Mesenchymal stem cell of adipose (primary cell): Measurements from ENCODE around the gene CYCS.

GRCh38 chr7:24576016-24576559 is 2.8 kb downstream of the PALS2 start:
- CAGE, long polyA plus RNA: no peak

GRCh38 chr7:24719352-24719512 is 38.0 kb downstream of the GSDME start:
- CAGE, long polyA plus RNA: no peak

DNA sequence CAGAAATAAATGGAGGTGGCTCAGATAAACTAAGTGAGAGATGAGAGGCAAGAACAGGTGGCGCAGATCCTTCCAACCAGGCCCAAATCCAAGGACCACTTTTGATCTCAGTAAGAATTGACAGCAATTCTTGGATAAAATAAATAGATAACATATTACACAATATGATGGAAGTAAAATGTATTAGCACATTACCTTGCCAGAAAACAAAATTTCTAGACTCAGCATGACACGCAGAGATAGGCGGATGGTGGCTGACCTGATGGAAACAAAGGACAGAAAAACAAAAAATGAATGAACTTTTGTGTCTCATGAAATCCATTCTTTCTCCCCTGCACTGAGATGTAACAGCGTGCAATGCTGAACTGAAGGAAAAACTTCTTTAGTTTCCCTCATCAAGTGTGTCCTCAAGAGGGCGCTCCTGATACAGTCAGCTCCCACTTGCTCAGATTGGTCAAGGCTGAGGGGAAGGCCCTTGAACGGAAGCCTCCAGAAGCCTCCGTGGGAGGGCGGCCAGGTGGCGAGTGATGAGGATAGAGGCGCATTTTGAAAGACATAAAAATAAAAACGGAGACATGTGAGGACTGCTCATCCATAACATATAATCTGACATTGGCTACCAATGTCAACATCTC is 62.8 kb upstream of the GSDME start:
- CAGE, long polyA plus RNA: no peak

DNA sequence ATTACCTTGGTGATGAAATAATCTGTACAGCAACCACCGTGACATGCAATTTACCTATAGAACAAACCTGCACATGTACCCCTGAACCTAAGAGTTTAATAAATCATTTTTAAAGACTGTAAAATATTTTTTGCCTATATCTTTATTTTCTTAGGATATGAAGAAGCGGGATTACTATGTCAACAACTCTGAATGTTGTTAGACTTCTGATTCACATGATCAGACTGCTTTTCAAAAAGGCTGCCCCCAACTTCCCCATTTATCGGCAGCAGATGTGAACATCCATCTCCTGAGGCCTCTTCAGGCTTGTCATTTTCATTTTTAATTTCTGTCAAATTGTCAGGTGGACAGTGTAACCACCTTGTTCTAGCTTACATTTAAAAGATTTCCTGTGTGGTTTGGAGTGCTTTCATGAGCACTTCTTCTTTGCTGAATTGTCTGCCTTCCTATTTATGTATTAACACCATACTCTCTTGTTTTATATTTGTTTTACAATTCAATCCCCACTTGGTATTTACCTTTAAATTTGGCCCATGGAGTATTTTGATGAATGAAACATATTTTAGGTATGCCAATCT is 78.8 kb upstream of the GSDME start:
- CAGE, long polyA plus RNA: no peak

- CAGE, long polyA plus RNA: no peak
Measured at GRCh38 chr7:24877783-24878448, 102.1 kb downstream of the OSBPL3 start.

GRCh38 chr7:24922976-24923924 is 56.7 kb downstream of the OSBPL3 start:
- CAGE, long polyA plus RNA: no peak

DNA sequence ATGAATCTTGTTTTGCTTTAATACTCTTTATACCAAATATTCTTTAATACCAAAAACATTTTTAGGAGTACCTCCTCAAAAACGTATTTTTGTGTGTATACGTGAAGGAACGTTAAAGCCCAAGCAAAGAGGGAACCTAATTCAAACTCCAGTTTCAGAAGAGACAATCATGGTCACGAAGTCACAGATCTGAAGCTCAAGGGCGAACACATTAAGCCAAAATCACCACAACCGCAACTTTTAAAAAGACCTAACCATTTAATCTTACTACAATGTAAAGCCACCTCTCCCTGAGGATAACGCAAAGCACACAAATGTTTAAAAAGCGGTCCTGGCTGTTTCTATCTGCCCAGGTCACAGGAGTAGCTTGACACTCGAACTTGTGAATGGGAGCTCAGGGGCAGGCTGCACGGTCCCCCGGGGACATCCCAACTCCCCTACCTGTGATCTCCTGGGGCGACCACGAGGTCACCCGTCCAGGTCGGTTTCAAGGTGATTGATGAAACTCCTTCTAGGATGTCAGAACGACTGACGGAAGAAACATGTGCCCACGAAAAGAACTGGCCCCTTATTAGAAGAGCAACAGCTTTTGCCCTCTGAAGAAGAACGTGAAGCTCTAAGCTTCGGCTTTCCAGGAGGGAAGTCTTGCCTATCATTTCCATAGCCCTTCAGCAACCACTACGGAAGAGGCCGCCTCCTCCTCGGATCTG is 656 bp downstream of the CYCS start:
- CAGE, long polyA plus RNA: no peak

DNA sequence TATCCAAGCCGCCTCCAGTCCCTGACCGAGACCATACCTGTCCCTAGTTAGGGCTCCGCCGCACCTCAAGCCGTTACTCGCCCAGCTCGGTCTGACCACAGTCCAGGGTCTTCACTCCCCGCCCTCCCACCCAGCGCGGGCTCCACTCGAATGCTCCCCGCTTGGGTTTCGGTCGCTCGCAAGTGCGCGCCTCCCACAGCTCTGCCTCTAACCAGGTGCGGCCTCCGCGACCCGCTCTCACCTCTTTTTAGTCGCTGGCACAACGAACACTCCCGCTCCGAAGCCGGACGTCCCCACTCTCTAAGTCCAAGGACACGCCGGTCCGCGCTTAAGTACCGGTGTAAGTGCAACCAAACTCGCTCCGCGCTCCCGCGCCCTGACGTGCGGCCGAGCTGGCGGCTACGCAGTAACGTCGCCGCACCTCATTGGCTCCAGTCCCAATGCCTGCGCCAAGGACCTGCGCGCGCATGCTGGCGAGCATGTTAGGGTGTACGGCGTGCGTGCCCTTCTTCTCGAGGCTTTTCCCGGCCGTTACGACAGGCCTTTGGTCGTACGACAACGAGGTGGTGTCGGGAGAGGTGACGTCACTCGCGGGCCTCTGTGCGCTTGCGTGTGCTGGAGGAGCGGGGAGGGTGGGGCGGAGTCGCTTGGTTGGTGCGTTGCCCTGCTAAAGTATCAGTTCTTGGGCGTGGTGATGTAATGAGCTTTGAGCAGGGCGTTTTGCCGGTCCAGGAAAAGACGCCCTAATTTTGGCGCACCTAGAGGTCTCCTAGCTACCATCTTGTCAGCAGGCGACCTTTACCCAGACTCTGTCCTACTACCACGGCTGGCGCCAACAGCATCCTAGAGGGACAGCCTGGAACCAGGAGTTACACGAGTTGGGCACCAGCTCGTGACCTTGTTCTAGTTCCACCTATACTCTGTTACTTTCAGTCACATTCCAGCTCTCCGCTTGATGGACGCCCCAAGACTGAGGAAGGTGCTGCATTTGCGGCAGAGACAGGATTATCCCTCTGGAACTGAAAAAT is at the start of gene CYCS:
CYCS (minus strand) TSS at position 302 of the 1,028 bp plus-strand sequence.
- CAGE, long polyA plus RNA: no peak

DNA sequence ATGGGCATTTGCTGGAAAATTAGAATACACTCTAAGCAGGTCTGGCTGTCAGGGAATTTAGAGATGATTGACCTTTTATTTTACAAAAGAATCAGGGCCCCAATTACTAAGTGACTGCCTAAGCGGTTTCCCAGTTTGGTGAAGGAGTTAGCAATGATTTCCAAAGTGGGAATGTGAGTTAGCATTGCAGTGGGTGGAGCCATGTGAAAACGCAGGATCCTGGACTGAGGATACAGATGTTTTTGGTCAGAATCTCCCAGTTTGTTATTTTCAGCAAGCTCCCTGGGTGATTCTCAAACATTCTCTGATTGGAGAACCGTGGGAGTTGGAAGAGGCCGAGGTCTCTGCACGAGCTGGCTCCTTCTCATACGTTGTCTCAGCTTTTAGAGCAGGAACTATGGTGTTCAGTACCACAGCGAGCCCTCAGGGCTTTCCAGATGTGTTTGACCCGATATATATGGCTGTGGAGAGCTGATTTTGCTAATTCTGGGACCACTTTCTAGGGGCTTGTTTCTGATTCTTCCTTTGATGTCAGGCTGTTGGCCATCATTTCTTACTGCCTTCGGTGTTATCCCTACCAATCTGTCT is 396.5 kb upstream of the NPVF start:
- CAGE, long polyA plus RNA: no peak

DNA sequence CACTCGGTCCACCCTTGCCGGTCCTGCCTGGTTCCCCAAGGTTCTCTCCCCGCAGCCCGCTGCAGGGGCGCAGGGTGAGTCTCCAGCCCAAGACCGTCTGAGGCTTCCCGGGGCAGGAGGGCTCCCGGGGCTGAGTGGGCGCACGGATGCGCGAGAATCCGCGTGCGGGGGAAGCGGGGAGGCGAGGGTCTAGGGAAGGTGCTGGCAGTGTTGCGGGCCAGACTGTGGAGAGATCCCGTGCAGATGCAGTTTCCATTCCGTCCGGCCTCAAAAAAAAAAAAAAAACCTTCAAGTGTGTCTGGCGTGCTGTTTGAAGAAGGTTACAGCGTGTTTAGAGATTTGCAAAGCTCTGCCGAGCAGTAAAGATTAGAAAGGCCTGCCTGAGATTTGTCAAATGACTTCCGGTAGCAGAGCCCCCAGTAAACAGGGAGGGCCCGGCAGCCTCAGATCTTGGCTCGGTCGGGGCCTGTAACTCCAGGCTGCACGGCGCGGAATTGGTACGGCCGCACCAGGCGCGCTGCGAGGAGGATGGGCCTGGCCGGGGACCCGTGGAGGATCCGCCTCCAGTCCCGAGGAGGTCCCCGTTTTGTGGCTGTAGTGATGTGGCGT is 293.3 kb upstream of the NFE2L3 start:
- CAGE, long polyA plus RNA: no peak

DNA sequence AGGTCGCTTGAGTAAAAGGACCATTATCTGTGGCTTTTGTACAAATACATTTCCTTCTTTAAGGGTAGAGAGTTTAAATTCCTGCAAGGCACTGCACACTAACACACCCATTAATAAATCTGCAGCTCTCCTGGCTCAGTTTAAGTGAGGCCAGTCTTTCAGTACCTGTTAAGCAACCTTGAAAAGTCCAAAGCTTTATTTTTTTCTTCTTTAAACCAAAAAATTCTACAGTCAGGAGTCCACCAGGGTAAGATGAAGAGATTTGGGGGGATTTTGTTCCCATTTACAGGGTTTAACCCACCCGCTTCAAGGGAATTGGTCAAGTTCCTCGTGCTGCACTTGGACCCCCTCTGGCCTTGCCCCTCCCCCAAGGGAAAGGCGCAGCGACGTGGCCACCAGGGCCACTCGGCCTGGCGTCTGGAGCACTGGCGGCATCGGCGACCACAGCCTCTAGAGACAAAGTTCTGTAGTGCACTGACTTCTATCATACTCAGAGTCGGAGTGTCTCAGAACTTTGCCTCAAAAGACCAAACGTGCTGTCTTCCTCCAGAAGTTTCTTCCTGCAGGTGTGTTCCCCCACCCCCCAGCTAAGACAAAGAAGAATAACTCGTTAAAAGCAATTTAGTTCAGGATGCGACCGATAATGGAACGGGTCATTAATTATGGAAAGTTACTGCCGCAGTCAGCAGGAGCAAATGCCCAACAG is 202.4 kb upstream of the NFE2L3 start:
- CAGE, long polyA plus RNA: no peak

- CAGE, long polyA plus RNA: no peak
Measured at GRCh38 chr7:26153797-26154657, 2.0 kb downstream of the NFE2L3 start.

DNA sequence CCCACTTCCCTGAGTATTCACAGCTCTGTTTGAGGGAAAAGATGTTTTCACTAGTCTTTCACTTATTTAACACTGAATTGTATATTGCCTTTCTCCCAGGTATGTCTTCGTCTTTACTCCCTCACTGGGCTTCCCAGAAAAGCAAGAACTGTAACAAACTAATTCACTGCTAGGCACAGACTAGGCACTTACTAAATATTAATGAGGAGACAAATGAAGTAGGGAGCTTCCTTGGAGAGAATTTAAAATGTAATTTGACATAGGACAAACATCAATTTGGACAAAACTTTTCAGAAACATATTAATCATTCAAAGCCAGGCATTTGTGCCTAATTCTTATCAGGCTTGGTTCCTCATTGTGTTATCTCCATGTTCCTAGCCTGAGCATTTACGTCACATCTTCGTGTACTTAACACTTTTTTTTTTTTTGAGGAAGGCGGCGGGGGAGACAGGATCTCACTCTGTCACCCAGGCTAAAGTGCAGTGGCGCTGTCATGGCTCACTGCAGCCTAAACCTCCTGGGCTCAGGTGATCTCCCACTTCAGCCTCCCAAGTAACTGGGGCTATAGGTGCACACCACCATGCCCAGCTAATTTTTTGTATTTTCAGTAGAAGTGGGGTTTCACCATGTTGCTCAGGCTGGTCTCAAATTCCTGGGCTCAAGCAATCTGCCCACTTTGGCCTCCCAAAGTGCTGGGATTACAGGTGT is 19.8 kb downstream of the HNRNPA2B1 start:
- CAGE, long polyA plus RNA: no peak

- CAGE, long polyA plus RNA: no peak
Measured at GRCh38 chr7:26188538-26189237, 11.9 kb downstream of the HNRNPA2B1 start.

DNA sequence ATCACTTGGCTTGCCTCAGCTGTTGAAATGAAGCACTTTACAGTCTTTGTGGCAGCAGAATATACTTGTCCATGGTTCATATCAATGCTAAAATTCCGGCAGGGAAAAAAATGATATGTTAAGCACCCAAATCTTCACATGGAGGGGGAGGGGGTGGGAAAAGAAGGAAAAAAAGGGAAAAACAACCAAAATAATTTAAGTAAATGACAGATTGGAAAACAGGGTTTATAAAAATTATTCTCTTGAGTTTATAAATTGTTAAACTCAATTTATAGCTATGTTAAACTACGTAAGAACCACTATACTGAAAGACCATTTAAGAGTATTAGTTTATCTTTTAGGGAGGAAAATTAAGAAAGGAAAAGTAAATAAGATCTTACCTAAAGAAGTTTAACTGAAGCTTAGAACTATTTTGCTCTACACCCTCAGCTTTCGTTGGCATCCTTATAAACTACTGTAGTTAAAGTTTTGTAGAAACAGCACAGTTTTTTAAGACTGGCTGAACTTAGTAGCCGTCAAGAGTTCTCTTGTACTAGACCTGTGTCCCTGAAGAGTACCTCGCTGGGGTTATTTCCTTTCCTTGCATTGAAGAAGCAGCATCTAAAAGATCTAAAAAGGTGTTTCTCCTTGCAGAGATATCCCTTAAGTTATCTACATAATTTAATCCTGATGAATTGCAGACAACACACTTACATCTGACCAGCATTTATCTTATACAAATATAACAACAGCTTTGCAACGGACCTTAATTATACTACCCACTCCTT is 9.3 kb downstream of the HNRNPA2B1 start:
- CAGE, long polyA plus RNA: no peak

DNA sequence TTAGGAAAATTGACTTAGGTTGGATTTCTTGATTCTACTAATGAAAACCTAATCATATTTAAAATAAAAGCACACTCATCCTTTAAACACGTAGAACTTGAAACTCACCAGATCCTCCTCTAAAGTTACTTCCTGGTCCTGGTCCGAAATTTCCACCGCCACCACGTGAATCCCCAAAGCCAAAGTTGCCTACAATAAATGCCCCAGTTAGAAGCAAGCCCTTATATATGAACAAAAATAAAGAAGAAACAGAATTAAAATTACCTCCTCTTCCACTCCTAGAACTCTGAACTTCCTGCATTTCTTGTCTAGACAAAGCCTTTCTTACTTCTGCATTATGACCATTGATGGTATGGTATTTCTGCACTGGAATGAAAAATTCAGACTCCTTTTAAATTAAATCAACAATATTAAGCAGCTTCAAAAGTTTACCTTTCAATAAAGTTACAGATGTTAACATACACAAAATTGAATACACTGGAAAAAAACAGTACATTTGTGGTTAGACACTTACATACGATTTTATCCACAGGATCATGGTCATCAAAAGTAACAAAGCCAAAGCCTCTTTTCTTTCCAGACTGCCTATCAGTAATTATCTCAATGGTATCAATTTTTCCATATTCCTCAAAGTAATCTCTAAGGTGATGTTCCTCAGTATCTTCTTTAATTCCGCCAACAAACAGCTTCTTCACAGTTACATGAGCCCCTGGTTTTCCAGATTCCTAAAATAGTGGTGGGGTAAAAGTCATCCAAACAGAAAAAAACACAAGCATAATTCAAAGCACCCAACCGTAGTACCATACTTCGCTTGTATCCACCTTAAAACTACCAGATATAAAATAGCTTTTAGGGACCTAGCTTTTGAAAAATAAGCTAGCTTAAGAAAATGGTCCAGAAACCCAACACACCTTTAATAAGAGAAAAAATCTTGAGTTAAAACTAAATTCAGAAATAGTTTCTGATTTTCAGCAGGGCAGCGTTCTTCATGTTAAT is 4.0 kb downstream of the HNRNPA2B1 start:
- CAGE, long polyA plus RNA: no peak

- CAGE, long polyA plus RNA: no peak
Measured at GRCh38 chr7:26334096-26334562, 42.5 kb downstream of the SNX10 start.

DNA sequence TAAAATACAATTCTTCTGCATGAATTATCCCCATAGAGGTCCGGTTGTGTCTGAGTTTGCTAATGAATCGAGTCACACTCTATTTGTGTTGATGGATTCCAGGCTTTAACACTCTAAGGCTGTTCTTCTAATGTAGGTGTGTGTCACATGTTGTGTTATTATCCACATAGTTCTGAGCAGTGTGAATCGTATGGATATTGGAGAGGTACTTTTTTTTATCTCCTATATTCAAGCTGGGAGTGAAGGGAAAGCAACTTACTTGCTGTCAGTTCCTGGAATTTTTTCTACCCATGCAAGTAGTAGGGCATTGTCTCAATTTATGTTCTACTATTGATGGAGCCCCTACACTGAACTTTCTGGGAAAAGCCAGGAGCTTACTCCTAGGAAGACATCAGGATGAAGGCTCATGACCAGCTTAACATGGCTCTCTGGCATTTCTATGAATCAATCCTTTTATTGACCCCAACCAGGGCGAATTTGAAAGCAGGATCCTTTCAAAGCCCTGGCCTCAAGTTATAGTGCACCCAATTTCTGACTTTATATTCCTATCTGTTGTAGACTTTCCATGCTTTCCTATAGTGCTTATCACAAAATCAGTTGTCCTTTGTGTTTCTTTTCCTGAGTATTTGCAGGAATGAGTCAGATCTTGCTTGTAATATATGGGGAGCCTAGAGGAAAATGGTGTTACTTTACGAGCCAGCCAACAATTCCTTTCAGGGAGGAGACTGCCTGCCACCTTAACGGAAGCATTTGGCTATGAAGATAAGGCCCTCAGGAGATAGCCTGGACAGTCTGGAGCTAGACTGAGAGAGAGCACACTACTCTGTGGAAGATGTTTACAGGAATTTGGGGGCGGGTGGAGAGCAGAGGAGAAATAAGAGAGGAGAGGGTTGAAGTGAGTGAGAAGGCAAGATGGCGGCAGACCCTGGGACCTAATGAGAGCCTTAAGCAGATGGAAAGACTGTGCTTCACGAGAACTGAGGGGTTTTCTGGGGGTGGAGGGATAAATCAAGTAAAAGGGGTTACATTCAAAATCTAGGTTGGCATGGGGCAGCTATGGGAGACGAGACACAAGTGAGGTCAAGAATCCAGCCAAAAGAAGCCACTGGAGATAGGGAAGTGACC is 126.1 kb downstream of the SNX10 start:
- CAGE, long polyA plus RNA: no peak

DNA sequence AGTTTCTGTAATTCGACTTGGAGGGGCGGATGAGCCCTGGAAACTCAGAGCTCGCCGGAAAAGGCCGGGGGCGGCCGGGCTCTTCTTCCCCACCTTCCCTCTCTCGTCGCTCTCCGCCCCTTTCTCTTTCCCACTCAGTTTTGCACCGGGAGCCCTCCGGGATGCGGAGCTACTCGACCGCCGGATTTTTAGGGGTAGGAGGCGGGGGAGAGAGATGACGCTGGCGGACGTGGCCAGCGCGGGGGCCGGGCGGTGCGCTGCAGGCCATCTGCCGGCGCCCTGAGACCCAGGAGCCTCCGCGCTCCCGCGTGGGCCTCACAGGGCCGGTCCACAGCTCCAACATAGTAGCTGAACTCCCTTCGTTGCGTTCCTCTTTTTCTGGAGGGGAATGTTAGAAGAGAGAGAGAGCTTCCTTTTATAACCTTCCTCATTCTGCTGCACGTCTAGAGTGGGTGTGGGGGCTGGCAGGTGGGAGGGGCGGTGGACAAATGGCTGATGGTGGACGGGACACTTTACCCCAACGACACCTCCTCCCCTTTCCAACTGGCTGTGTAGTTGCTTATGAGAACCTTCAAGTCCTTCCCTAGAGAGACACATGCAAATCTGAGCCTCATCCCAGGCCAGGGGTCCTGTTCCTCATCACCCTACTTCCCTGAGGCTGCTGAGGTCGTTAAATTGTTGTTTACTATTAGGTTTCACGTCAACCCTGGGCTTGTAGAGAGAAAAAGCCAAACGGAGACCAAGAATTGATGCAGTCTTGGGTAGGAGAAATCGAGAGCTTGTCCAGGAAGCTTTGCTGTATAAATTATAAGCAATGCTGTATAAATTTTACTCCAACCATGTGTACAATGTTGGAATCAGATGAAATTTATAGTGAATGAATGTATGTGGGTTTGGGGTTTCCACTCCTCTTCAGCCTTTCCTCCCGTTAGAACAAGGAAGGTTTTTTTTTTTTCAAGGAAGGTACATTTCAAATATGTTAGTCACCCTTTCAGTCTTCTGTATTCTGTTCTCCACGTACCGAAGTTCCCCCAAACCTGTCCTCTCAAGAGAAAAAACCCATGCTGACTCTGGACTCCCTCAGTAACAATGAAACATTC is 1.3 kb upstream of the HOXA1 start:
- CAGE, long polyA plus RNA: no peak

DNA sequence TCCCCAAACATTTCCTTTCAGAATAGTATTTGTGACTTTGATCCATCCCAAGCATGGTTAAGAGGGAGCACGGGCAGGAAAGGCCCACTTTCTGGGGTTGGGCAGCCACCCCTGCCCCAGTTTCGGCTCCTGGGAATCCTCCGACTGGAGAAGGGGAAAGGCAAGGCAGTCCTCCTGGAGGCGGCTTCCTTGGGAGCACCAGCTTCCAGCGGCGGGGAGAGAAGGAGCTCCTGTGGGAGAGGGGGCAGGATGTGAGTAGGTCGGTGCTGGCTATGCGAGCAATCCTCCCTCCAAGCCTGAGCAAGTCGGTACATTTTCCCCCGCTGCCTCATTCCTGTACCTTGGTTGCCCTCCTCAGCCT is 2.1 kb upstream of the HOXA1 start:
- CAGE, long polyA plus RNA: no peak